K562 (cell line): ENCODE results near the genes ZNF549, ZNF837 and RNF225.

- RAMPAGE, long total RNA = no peak
- RRBS = 28% methylated on average over 29 of the region's 73 CpGs
PRO-cap:
- standard = no peak
- CoPRO, capped RNA only, 2 experiments = peak in 1 of 2 experiments; most common plus-strand start chr19:57527325 (in 1); most common minus-strand start chr19:57527225 (in 1)
- CoPRO, capped and uncapped RNA, 2 experiments = no peak in any of the 2 experiments
- CoPRO, uncapped RNA only, 2 experiments = no peak in any of the 2 experiments
CAGE:
- cytosol, long polyA plus RNA = no peak
- long polyA plus RNA = no peak
- nucleolus, long total RNA = no peak
- nucleus, long polyA plus RNA = no peak
Measured at GRCh38 chr19:57526893-57528247, at the start of gene ZNF549. Gene ZNF549 (plus strand): TSS chr19:57527356.

DNA sequence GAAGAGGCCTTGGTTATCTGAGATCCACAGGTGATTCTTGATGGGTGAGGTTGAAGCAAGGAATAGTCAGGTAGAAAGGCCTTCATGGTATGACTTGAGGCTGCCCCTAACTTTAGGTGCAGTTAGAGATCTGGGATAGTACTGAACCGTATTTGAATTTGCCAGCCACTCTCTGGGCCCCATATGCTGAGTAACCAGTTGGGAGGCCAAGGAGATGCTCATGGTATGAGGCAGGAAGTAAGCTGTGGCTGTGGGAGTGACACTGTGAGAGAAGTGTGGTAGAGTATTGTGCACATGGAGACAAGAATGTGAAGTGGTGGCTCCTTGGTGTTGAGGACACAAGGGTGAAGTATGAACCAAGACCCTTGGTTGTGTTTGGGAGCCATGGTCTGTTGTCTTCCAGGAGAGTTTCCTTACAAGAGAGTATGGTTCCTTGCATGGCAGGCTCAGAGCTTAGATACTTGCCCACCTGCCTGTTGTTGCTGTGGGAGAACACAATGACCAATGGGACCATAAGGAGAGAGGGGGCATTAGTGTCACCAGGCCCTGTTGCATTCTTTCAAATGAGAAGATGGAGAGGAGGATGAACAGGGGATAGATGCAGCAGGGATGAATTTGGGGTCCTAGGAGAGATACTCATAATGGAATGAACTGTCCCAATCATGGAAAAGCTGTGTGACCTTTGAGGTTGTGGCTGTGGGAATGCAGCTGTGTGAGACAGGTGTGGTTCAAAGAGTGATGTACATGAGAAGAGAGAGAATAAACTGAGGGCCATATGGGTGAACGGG is 2.5 kb downstream of the ZNF551 start:
- RAMPAGE, long total RNA = no peak
- RRBS = no CpG with 5 or more reads among the region's 2 CpGs
PRO-cap:
- standard = no peak
- CoPRO, capped RNA only, 2 experiments = no peak in any of the 2 experiments
- CoPRO, capped and uncapped RNA, 2 experiments = no peak in any of the 2 experiments
- CoPRO, uncapped RNA only, 2 experiments = no peak in any of the 2 experiments
CAGE:
- cytosol, long polyA plus RNA = no peak
- long polyA plus RNA = no peak
- nucleolus, long total RNA = no peak
- nucleus, long polyA plus RNA = no peak

DNA sequence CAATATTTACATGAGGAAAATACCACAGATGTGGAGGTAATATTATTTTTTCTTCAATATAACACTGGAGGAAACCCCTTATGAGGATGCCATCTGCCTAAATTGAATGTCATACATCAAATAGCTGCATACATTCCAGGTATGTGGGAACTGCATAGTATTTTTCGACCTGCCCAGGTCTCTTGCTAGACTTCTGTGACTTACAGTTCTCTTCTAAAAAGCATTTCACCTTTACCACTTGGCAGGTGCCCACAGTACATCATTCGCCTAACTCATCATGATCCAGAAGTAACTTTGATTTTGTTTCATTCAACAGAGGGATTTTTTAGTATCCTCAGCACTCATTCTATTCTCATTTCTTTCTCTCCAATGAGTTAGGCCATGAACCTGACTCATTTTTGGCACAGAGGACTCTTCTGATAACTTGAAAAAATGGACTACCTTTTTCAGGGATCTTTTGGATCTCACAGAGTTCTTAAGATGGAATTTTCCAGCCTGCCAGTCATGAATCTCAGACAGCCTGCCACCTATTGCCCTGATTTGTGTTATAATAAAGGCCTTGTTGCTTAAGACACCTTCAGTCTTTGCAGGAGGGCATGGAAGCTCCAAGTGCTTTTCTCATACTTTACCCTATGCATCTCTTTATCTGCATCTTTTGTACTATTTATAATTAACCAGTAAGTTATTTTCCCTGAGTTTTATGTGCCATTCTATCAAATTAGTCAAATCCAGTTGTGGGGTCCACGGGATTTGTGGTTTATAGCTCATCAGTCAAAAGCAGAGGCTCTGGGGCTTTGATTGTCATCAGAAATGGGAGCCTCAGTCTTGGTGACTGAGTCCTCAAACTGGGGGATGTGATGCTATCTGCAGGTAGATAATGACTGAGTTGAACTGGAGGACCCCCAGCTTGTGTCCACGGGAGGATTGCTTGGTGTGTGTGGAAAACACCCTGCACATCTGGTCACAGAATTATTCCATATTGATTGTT is 10.8 kb downstream of the ZNF586 start:
- RAMPAGE, long total RNA = no peak
- RRBS = no CpG with 5 or more reads among the region's 4 CpGs
PRO-cap:
- standard = no peak
- CoPRO, capped RNA only, 2 experiments = no peak in any of the 2 experiments
- CoPRO, capped and uncapped RNA, 2 experiments = no peak in any of the 2 experiments
- CoPRO, uncapped RNA only, 2 experiments = peak in 2 of 2 experiments; most common plus-strand start position 721 of the sequence (in 2); most common minus-strand start position 156 of the sequence (in 1)
CAGE:
- cytosol, long polyA plus RNA = no peak
- long polyA plus RNA = no peak
- nucleolus, long total RNA = no peak
- nucleus, long polyA plus RNA = no peak

DNA sequence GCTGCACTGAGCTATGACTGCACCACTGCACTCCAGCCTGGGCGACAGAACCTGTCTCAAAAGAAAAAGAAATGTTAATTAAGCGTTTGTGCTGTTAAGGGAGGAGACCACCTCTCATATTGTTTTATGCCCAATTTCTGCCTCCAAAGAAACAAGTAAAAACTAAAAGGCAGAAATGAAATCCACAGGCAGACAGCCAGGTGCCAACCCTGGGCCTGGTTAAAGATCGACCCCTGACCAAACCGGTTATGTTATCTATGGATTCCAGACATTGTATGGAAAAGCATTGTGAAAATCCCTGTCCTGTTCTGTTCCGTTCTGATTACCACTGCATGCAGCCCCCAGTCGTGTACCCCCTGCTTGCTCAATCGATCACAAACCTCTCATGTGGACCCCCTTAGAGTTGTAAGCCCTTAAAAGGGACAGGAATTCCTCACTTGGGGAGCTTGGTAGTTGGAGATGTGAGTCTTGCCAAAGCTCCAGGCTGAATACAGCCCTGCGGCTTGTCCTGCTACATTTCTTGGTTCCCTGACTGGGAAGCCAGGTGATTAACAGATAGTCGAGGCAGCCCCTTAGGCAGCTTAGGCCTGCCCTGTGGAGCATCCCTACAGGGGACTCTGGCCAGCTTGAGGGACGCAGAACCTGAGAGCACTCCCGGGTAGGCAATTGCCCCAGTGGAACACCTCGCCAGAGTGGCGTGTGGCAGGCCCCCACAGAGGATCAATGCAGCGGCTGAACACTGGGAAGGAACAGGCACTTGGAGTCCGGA is 679 bp upstream of the ZNF552 start:
- RAMPAGE, long total RNA = no peak
- RRBS = no CpG with 5 or more reads among the region's 15 CpGs
PRO-cap:
- standard = no peak
- CoPRO, capped RNA only, 2 experiments = no peak in any of the 2 experiments
- CoPRO, capped and uncapped RNA, 2 experiments = no peak in any of the 2 experiments
- CoPRO, uncapped RNA only, 2 experiments = peak in 1 of 2 experiments; most common plus-strand start position 119 of the sequence (in 1)
CAGE:
- cytosol, long polyA plus RNA = no peak
- long polyA plus RNA = no peak
- nucleolus, long total RNA = no peak
- nucleus, long polyA plus RNA = no peak

DNA sequence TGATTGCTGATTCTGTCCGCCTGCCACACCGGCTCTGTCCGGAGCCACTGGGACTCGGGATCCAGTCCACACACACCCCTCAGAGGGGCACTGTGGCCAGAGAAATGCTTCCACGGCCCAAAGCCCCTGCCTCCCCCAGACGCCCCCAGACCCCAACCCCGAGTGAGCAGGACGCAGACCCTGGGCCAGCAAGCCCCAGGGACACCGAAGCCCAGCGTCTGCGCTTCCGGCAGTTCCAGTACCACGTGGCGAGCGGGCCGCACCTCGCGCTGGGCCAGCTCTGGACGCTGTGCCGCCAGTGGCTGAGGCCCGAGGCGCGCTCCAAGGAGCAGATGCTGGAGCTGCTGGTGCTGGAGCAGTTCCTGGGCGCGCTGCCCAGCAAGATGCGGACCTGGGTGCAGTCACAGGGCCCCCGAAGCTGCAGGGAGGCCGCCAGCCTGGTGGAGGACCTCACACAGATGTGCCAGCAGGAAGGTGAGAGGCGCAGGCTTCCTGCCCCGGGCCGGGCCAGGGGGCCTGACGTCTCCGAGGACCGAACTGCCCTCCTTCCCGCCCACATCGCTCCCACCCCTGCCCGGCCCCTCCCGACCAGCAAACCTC is 4.0 kb downstream of the ZSCAN1 start:
- RAMPAGE, long total RNA = no peak
- RRBS = 1% methylated on average over 7 of the region's 38 CpGs
PRO-cap:
- standard = no peak
- CoPRO, capped RNA only, 2 experiments = no peak in any of the 2 experiments
- CoPRO, capped and uncapped RNA, 2 experiments = no peak in any of the 2 experiments
- CoPRO, uncapped RNA only, 2 experiments = no peak in any of the 2 experiments
CAGE:
- cytosol, long polyA plus RNA = no peak
- long polyA plus RNA = no peak
- nucleolus, long total RNA = no peak
- nucleus, long polyA plus RNA = no peak

DNA sequence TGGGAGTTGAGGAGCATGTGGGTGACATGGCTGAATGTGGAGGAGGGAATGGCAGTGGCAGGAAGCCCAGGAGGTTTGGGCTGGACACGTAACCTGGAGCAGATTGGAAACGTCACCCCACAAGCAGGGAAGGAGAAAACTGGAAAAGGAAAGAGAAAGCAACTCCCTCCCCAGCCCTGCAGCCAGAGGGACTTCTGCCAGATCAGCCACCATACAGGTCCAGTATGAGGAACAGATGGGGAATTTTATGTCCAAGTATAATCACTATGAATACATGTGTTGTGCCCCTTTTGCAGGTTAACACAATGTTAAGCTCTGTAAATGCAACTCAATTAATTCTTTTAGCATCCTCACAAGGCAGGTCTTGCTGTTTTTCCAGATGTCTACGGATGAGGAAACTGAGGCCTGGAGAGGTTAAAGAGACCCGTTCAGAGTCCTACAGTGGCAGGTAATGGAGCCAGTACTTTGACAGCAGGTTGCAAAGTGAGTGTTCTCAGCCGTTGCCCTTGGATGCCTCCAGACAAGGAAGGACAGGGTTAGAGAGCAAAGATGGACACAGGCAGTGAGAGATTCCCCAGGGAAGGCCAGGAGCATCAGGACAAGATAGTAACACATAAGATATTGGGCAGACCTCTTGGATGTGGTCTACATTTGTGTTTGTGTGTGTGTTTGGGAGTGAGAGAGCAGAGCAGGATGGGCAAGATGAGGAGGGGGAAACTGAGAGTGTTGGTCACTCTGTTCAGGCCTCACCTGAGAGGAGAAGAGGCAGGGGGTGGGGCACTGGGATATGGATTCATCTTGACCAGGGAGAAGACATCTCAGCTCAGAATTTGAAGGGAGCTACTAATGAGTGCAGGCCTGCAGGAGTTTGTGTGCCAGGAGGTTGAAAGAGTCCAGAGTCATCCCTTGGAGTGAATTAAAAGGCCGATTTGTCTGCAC is 1.6 kb downstream of the ZNF544 start:
- RAMPAGE, long total RNA = no peak
- RRBS = no CpG with 5 or more reads among the region's 6 CpGs
PRO-cap:
- standard = no peak
- CoPRO, capped RNA only, 2 experiments = no peak in any of the 2 experiments
- CoPRO, capped and uncapped RNA, 2 experiments = no peak in any of the 2 experiments
- CoPRO, uncapped RNA only, 2 experiments = peak in 1 of 2 experiments; most common plus-strand start position 335 of the sequence (in 1); most common minus-strand start position 224 of the sequence (in 1)
CAGE:
- cytosol, long polyA plus RNA = no peak
- long polyA plus RNA = no peak
- nucleolus, long total RNA = no peak
- nucleus, long polyA plus RNA = no peak

- RAMPAGE, long total RNA = no peak
- RRBS = 9% methylated on average over 20 of the region's 88 CpGs
PRO-cap:
- standard = bidirectional peak, plus-strand start at chr19:58347753, minus-strand start at chr19:58347622
- CoPRO, capped RNA only, 2 experiments = peak in 2 of 2 experiments; most common plus-strand start chr19:58347753 (in 1); most common minus-strand start chr19:58347622 (in 2)
- CoPRO, capped and uncapped RNA, 2 experiments = peak in 2 of 2 experiments; most common plus-strand start chr19:58347767 (in 1); most common minus-strand start chr19:58347622 (in 1)
- CoPRO, uncapped RNA only, 2 experiments = peak in 1 of 2 experiments; most common plus-strand start chr19:58347767 (in 1); most common minus-strand start chr19:58347586 (in 1)
CAGE:
- cytosol, long polyA plus RNA = start-site peak on the plus strand at chr19:58347734-58347747, 10 and 11 reads in 2 replicates
- long polyA plus RNA = start-site peak on the minus strand at chr19:58347578-58347619, 35 and 97 reads in 2 replicates
- nucleolus, long total RNA = no peak
- nucleus, long polyA plus RNA = no peak
Measured at GRCh38 chr19:58346726-58348095, 6.1 kb downstream of the A1BG start.

DNA sequence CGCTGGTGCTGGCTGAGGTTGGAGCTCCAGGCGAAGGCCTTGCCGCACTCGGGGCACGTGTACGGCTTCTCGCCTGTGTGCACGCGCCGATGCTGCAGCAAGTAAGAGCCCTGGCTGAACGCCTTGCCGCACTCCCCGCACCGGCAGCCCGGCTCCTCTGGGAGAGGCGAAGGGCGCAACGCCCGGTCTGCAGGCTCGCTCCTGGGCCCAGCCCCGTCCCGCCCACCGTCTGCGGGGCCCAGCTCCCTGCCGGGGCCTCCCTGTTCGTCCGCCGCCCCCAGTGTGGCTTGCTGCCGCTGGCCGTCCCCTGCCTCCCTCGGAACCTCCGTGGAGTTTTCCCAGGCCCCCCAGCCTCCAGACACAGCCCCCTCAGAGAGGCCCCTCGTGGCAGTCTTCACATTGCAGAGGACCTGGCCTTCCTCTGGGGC is 3.9 kb upstream of the A1BG start:
- RAMPAGE, long total RNA = no peak
- RRBS = 87% methylated on average over 7 of the region's 33 CpGs
PRO-cap:
- standard = no peak
- CoPRO, capped RNA only, 2 experiments = no peak in any of the 2 experiments
- CoPRO, capped and uncapped RNA, 2 experiments = no peak in any of the 2 experiments
- CoPRO, uncapped RNA only, 2 experiments = no peak in any of the 2 experiments
CAGE:
- cytosol, long polyA plus RNA = no peak
- long polyA plus RNA = no peak
- nucleolus, long total RNA = no peak
- nucleus, long polyA plus RNA = no peak

DNA sequence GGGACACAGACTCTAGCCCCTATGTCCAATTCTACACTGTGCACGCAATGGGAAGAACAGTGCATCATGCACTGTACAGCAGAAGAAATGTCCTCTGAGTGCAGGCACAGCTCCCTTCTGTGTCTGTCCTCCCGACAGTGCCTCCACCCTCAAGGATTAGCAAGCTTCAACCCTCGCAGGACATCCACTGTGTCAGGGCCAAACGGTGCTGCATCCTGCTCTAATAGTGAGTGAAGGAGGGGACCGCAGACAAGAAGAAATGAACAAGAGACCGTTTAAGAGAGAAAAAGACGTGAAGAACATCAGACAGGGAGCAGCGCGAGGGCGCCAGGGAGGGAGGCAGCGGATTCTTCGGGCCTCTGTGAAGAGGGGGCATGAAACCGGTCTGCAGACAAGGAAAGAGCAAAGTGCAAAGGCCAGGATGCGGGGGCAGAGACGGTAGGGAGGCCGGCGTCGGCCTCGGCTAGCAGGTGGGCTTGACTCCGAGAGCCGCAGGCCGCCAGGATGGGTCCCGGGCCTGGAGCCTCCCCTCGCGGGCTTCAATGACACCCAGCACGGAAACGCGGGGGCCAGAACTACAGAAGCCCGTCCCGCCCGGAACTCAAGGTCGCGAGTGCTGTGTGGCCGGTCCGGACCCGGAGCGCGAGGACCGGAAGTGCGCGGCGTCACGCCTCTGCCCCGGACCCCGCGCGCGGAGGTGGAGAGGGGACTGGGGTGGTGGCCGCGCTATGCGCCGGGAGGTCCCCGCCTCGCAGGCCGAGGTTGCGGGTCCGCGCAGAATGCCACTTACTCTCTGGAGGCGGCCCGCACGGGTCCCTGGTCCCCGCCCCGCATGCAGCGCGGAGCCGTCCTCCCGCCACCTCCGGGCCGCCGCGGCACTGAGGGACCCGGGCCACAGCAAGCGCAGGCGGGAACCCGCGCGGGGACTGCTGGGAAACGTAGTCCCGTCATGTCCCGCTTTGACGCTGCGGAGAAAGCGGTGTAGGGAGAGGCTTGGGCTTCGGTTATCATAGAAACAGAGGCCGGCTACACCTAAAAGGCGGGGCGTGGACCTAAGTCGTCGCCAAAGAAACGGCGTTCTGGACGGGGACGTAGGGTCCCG is at the start of gene ZNF837:
TSS of gene ZNF837 (minus strand) at position 880 of the 1,102 bp plus-strand sequence.
- RAMPAGE, long total RNA = no peak
- RRBS = 2% methylated on average over 27 of the region's 94 CpGs
PRO-cap:
- standard = bidirectional peak, plus-strand start at position 681 of the sequence, minus-strand start at position 547 of the sequence; bidirectional peak, plus-strand start outside the sequence, minus-strand start at position 880 of the sequence
- CoPRO, capped RNA only, 2 experiments = peak in 2 of 2 experiments; most common plus-strand start position 668 of the sequence (in 2); most common minus-strand start position 577 of the sequence (in 2)
- CoPRO, capped and uncapped RNA, 2 experiments = peak in 2 of 2 experiments; most common plus-strand start position 672 of the sequence (in 2); most common minus-strand start position 577 of the sequence (in 2)
- CoPRO, uncapped RNA only, 2 experiments = peak in 2 of 2 experiments; most common plus-strand start position 668 of the sequence (in 1); most common minus-strand start position 526 of the sequence (in 1)
CAGE:
- cytosol, long polyA plus RNA = no peak
- long polyA plus RNA = no peak
- nucleolus, long total RNA = no peak
- nucleus, long polyA plus RNA = no peak

DNA sequence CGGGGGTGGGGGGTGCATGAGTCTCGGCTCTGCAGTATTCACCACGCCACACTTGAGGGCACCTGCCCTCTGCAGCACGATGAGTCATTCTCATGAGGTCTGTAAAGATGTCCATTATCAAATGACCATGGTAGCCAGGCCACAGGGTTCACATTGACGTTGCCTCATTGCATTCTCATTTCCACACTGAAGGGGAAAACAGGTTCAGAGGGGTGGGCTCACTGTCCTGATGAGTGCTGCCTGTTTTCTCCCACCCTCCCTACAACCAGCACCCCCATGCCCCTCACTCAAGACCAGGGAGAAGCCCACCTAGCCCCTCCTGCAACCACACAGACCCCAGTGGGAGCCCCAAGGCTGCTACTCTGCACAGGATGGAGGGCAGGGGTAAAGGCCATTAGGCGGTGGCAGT is 2.0 kb upstream of the RPS5 start:
- RAMPAGE, long total RNA = no peak
- RRBS = no CpG with 5 or more reads among the region's 6 CpGs
PRO-cap:
- standard = no peak
- CoPRO, capped RNA only, 2 experiments = no peak in any of the 2 experiments
- CoPRO, capped and uncapped RNA, 2 experiments = no peak in any of the 2 experiments
- CoPRO, uncapped RNA only, 2 experiments = no peak in any of the 2 experiments
CAGE:
- cytosol, long polyA plus RNA = no peak
- long polyA plus RNA = no peak
- nucleolus, long total RNA = no peak
- nucleus, long polyA plus RNA = no peak

DNA sequence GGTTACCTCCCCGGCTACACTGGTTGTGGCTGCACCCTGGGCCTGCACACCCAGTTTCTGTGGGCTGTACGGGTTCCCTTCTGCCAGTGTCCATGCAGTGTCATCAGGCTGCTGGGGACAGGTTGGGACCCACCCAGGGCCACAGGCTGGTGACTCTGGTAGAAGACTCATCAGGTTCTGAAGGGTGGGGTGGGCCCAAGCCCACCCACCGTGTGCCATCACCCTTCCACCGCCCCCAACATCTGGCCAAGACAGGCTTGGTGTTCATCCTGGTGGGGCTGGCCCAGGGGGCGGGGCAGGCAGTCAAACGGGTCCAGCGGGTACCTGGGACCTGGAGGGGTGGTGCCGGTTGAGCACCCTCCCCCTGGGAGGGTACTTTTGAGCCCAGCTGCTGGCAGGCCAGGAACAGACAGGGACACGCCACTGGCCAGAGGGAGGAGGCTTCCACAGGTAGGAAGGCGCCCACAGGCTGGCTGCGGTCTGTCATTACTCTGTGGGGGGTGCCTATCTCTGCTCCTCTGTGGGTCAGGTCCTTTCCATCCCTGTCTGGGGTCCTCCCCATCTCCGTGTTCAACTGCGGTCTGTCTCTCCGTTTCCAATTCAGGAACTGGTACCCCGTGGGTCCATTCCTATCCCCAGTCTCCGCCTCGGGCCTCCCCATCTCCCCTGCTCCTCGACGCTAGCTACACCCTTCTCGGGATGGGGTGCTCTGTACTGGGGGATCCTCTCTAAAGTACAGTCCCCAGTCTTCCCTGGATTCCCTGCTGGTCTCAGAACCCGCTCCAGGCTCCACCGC is at the start of gene RNF225:
TSS of gene RNF225 (plus strand) at position 405 of the 796 bp plus-strand sequence.
- RAMPAGE, long total RNA = no peak
- RRBS = no CpG with 5 or more reads among the region's 22 CpGs
PRO-cap:
- standard = no peak
- CoPRO, capped RNA only, 2 experiments = no peak in any of the 2 experiments
- CoPRO, capped and uncapped RNA, 2 experiments = peak in 2 of 2 experiments; most common plus-strand start position 539 of the sequence (in 1); most common minus-strand start position 384 of the sequence (in 1)
- CoPRO, uncapped RNA only, 2 experiments = peak in 2 of 2 experiments; most common plus-strand start position 254 of the sequence (in 2); most common minus-strand start position 212 of the sequence (in 1)
CAGE:
- cytosol, long polyA plus RNA = no peak
- long polyA plus RNA = no peak
- nucleolus, long total RNA = no peak
- nucleus, long polyA plus RNA = no peak

GRCh38 chr19:58470784-58471273 is 3.9 kb downstream of the ZNF324 start:
- RAMPAGE, long total RNA = no peak
- RRBS = no CpG with 5 or more reads among the region's 26 CpGs
PRO-cap:
- standard = no peak
- CoPRO, capped RNA only, 2 experiments = no peak in any of the 2 experiments
- CoPRO, capped and uncapped RNA, 2 experiments = no peak in any of the 2 experiments
- CoPRO, uncapped RNA only, 2 experiments = peak in 1 of 2 experiments; most common plus-strand start chr19:58470920 (in 1); most common minus-strand start chr19:58470919 (in 1)
CAGE:
- cytosol, long polyA plus RNA = no peak
- long polyA plus RNA = no peak
- nucleolus, long total RNA = no peak
- nucleus, long polyA plus RNA = no peak

GRCh38 chr19:58498987-58500004 is 12.5 kb downstream of the SLC27A5 start:
- RAMPAGE, long total RNA = start-site peak on the minus strand at chr19:58499194-58499236, 863 and 706 reads in 2 replicates; start-site peak on the plus strand at chr19:58499545-58499625, 64 and 30 reads in 2 replicates
- RRBS = 2% methylated on average over 9 of the region's 61 CpGs
PRO-cap:
- standard = bidirectional peak, plus-strand start at chr19:58499523, minus-strand start at chr19:58499225
- CoPRO, capped RNA only, 2 experiments = peak in 2 of 2 experiments; most common plus-strand start chr19:58499571 (in 1); most common minus-strand start chr19:58499225 (in 1)
- CoPRO, capped and uncapped RNA, 2 experiments = peak in 2 of 2 experiments; most common plus-strand start chr19:58499523 (in 1); most common minus-strand start chr19:58499225 (in 2)
- CoPRO, uncapped RNA only, 2 experiments = peak in 2 of 2 experiments; most common plus-strand start chr19:58499603 (in 2); most common minus-strand start chr19:58499225 (in 1)
CAGE:
- cytosol, long polyA plus RNA = start-site peak on the minus strand at chr19:58499180-58499225, 1,503 and 1,534 reads in 2 replicates; start-site peak on the plus strand at chr19:58499508-58499520, 33 and 33 reads in 2 replicates
- long polyA plus RNA = start-site peak on the minus strand at chr19:58499170-58499225, 1,190 and 1,608 reads in 2 replicates; start-site peak on the plus strand at chr19:58499515-58499529, 71 and 53 reads in 2 replicates
- nucleolus, long total RNA = no peak
- nucleus, long polyA plus RNA = start-site peak on the minus strand at chr19:58499180-58499225, 855 and 849 reads in 2 replicates; start-site peak on the plus strand at chr19:58499506-58499619, 125 and 207 reads in 2 replicates

GRCh38 chr19:58501970-58502475 is 9.8 kb downstream of the SLC27A5 start:
- RAMPAGE, long total RNA = no peak
- RRBS = no CpG with 5 or more reads among the region's 2 CpGs
PRO-cap:
- standard = no peak
- CoPRO, capped RNA only, 2 experiments = no peak in any of the 2 experiments
- CoPRO, capped and uncapped RNA, 2 experiments = no peak in any of the 2 experiments
- CoPRO, uncapped RNA only, 2 experiments = no peak in any of the 2 experiments
CAGE:
- cytosol, long polyA plus RNA = no peak
- long polyA plus RNA = start-site peak on the plus strand at chr19:58502067-58502147, 10 and 12 reads in 2 replicates
- nucleolus, long total RNA = no peak
- nucleus, long polyA plus RNA = no peak

- RAMPAGE, long total RNA = no peak
- RRBS = no CpG with 5 or more reads among the region's 6 CpGs
PRO-cap:
- standard = no peak
- CoPRO, capped RNA only, 2 experiments = no peak in any of the 2 experiments
- CoPRO, capped and uncapped RNA, 2 experiments = no peak in any of the 2 experiments
- CoPRO, uncapped RNA only, 2 experiments = no peak in any of the 2 experiments
CAGE:
- cytosol, long polyA plus RNA = no peak
- long polyA plus RNA = no peak
- nucleolus, long total RNA = no peak
- nucleus, long polyA plus RNA = no peak
Measured at GRCh38 chr19:58572041-58572418, 1.1 kb downstream of the MZF1 start.